Spinal cord (tissue), 3 donors: ENCODE measurements around the genes ARMCX6 and ZMAT1.

- PRO-cap, result no peak
- RAMPAGE, long total RNA, result no peak
Measured at GRCh38 chrX:88363497-88363903, 383.5 kb upstream of the CPXCR1 start.

DNA sequence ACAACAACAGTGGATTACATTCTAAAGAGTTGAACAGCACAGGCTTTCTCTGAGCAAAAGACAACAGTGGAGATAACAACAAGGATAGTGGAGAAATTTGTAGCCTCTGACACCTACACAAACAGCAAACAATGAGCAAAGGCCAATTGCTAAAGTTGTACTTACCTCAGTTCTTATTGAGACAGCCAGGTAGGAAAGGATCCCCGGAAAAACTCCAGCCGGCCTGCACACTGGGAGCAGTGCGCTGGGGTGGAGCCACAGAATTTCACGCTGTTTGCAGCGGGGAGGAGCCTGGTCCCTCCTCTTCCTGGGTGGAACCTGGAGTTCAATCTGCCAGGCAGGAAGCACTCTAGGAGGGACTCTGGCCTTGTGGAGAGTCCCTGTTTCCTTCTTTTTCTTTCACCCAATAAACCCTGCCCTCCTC lies 382.6 kb upstream of the TGIF2LX start:
- PRO-cap, result no peak
- RAMPAGE, long total RNA, result no peak

DNA sequence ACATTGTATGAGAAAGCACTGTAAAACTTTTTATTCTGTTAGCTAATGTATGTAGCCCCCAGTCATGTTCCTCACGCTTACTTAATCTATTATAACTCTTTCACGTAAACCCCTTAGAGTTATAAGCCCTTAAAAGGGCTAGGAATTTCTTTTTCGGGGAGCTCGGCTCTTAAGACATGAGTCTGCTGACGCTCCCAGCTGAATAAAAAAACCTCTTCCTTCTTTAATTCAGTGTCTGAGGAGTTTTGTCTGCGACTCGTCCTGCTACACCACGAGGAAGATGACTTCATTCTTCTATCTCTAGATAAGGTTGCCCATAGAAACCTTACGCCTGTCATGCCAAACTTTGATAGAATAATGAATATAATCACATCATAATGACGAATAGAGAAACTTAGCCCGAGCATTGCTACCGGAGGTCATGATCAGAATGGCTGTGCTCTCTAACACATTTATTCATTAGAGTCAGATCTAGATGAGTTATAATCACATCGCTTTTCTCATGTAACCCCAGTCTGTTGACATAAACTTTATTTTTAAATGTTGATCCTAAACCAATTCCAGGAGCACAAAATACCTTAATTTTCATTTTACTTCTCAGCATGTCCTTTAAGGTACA lies 235.0 kb downstream of the NAP1L3 start:
- PRO-cap, result no peak
- RAMPAGE, long total RNA, result no peak

DNA sequence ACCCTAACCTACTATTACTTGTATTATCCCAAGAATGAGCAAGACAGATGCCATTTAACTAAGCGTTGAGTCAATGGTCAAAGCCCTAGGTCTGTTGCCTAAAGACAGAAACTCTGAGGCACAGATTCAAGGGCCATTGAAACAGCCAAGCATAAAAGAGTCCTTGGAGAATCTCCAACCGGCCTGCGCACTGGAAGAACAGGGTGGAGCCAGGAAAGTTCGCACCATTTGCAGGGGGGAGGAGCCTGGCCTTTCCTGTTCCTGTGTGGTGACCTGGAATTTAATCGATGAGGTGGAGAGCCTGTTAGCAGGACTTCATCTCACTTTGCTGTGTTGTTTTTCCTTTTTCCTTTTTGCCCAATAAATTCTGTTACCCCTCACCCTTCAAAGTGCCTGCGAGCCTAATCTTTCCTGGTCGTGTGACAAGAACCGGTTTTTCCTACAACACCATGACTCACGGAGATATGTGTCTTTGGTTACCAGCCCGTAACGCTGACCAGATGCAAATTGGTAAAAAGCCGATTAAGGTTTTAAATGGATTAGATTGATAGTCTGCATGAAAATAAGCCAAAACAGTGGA lies 146.3 kb upstream of the DIAPH2 start:
- PRO-cap, result no peak
- RAMPAGE, long total RNA, result no peak

- PRO-cap, result no peak
- RAMPAGE, long total RNA, result no peak
Measured at GRCh38 chrX:96685223-96685651, 595 bp downstream of the DIAPH2 start.

DNA sequence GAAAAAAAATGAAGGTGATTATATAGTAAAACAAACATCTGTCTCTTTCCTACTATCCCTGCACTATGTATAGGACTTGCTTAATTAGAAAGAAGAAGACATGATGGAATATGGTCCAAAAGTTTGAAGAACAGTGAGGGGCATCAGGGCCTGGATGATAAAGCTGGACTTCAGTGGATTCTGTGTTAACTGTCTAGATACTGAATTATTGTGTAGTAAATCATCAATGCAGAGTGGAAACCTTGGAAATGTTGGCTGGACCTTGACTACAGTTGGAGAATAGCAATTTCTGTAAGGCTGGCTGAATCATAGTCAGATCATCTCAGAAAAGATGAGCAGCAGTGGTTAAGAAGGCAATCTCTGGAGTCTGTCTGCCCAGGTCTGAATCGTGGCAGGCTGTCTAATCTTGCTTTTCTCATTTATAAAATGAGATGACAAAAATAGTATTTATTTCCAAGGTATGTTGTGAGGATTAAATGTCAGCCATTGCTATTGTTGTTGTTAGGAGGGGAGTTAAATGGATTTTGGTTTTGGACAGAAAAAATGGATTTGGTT lies 99.0 kb upstream of the RPA4 start:
- PRO-cap, result no peak
- RAMPAGE, long total RNA, result no peak

- PRO-cap, result no peak
- RAMPAGE, long total RNA, result no peak
Measured at GRCh38 chrX:97261698-97262932, 378.4 kb downstream of the RPA4 start.

DNA sequence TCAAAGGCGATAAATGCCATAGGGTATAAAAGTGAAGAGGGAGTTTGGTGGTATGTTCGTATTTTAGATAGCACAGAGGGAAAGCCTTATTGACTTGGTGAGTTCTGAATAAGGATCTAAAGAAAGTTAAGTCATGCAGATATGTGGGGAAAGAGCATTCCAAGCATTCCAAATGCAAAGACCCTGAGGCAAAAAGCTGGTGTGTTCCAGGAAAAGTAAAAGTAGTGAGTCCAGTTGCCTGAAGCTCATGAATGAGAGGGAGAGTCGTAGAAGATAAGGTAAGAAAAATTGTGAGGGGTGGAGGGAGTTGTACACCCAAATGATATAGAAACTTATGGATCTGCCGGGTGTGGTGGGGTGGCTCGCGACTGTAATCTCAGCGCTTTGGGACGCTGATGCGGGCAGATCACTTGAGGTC lies 426.7 kb downstream of the RPA4 start:
- PRO-cap, result no peak
- RAMPAGE, long total RNA, result no peak

DNA sequence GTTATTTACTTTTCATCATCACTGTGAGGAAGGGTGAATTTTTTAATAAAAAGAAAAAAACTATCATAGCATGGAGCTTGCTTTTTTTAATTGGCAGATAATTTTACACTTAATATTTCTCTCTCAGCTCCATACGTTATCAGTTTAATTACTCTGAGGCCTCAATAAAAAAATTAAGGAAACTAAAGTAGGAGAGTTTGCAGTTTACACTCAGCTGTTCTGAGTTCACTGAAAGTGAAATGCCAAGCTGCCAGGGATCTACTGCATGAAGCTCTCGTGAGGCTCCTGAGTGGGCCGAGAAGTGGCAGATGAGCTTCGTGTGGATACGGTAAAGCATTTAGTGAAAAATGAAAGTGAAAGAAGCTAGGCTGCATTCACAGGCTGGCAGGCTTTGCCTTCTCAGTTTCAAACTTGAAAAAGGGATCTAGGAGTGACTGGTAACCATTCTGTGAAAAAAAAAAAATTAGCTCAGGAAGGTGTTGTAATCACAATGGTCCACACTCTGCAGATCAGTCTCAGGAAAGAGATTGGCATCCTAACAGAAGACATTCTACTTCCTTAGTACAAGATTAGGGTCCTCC lies 679.8 kb downstream of the RPA4 start:
- PRO-cap, result no peak
- RAMPAGE, long total RNA, result no peak

DNA sequence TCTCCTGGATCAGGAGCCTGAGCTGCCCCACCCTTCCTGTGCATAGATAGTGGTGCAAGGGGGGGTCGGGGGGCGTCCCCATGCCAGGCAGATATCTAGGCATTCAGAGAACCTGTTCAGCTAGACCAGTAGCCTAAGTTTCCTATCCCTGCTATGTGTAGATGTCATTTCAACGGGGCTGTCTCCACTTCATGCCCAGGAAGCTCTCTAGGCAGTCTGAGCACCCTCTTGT lies 941.0 kb downstream of the PCDH19 start:
- PRO-cap, result no peak
- RAMPAGE, long total RNA, result no peak

GRCh38 chrX:100183262-100183698 lies 226.8 kb downstream of the PCDH19 start:
- PRO-cap, result no peak
- RAMPAGE, long total RNA, result no peak

- PRO-cap, result no peak
- RAMPAGE, long total RNA, result no peak
Measured at GRCh38 chrX:100649509-100650279, 5.7 kb downstream of the SRPX2 start.

DNA sequence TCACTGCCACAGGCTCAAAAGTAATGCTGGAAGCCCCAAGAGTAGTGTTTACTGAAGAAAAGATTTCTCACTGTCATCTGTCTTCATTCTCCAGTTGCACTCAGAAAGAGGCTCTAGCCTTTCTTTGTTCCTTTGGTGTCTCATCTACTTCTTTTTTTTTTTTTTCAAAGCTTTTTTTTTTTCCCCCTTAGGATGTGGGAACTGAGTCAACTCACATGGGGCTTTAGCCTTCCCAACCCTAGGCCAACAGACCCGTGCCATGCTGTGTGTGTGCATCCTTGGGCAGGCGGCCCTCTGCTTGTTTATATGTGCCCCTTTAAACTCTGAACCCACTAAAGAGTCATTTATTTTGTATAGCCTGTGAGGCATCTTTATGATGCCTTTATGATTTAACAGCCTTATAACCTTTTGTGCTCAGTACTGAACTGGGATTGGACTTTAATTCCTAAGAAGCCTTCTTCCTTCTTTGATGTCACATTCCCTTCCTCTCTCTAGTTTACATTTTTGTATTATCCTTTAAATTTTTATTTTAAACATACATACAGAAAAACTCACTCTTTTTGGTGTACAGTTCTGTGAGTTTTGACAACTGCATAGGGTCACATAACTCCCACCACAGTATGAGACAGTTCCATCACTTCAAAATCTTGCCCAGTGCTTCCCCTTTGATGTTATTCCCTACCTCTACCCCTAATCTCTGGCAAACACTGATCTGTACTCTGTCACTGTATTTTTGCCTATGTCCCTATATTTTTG lies 15.8 kb downstream of the SRPX2 start:
- PRO-cap, result no peak
- RAMPAGE, long total RNA, result no peak

DNA sequence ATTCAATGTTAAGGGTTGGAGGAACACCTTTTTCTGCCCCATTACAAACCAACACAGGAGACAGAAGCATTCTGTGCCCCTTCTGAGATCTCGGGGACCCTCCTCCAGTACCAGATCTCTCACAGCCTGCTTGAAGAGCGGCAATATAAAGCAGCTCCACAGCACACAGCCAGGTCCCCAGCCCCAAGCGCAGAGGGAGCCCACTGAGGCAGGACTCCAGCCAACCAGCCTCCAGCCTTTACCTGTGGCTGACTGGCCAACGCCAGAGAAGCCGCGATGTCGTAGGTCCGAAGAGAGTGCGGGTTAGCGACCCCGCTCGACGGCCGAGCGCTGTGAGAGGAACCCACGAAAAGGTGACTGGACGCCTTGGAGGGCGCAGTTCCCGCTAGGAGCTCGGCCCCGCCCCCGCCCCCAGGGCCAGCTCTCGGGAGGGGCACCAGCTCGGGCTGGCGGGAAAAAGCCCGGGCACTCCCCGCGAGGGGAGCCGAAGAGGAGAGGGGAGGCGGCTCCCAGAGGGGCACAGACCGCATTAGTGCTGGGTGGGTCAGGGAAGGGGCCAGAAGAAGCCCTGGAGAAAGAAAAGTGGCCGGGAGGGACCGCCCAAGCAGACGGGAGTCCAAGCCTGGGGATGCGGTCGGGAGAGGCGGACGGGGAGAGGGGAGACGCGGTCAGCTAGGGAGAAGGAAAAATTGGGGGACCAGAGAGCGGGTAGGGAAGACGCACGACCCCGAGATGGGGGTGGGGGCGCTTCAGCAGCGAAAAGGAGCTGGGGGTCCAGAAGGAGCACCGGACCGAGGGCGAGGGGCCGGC lies 540 bp downstream of the SYTL4 start:
- PRO-cap, result no peak
- RAMPAGE, long total RNA, result no peak

- PRO-cap, result no peak
- RAMPAGE, long total RNA, result no peak
Measured at GRCh38 chrX:101347820-101348203, 730 bp downstream of the TIMM8A start.

DNA sequence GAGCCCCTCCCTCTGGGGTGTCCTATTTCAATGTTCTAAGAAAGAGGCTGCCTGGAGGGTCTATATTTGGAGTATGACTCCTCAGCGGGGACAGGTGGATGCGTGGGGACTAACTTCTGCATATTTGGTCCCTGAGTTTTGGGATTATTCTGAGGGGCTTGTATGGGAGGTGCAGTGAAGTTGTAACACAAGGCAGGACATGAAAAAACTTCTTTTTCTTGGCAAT lies 1.5 kb upstream of the ARMCX4 start:
- PRO-cap, result no peak
- RAMPAGE, long total RNA, result no peak

GRCh38 chrX:101617756-101618156 lies at the start of gene ARMCX6:
TSS of gene ARMCX6 (minus strand) at chrX:101618000.
- PRO-cap, result no peak
- RAMPAGE, long total RNA, result start-site peak on the minus strand at chrX:101617916-101617976, 297 and 314 reads in 2 replicates

DNA sequence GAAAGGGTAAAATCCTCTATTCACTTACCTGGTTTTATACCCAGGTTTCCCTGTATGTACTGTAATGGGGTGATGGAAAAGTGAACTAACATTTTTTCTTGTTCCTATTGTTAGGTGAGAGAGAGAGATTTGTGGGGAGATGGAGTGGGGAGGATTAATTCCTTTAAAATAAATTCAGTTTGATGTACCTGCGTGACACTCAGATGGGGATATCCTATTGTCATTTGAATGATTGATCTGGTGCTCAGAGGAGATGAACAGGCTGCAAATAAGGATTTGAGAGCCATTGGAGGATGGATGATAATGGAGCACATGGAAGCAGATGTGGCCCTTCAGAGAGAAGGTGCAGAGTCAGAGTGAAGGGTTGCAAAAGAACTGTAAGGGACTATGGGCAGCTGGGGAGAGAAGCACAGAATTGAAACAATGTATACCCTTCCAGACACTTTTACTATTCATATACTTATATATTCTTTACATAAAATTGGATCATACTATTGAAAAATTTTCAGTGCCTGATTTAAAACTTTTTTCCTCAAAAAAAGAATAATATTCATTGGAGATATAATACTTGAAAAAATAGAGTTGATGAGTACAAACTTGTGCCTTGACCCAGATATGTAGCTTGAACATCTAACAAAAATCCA lies 5.2 kb downstream of the ARMCX3 start:
- PRO-cap, result no peak
- RAMPAGE, long total RNA, result no peak

- PRO-cap, result no peak
- RAMPAGE, long total RNA, result no peak
Measured at GRCh38 chrX:101930218-101930621, 1.6 kb downstream of the ZMAT1 start.

DNA sequence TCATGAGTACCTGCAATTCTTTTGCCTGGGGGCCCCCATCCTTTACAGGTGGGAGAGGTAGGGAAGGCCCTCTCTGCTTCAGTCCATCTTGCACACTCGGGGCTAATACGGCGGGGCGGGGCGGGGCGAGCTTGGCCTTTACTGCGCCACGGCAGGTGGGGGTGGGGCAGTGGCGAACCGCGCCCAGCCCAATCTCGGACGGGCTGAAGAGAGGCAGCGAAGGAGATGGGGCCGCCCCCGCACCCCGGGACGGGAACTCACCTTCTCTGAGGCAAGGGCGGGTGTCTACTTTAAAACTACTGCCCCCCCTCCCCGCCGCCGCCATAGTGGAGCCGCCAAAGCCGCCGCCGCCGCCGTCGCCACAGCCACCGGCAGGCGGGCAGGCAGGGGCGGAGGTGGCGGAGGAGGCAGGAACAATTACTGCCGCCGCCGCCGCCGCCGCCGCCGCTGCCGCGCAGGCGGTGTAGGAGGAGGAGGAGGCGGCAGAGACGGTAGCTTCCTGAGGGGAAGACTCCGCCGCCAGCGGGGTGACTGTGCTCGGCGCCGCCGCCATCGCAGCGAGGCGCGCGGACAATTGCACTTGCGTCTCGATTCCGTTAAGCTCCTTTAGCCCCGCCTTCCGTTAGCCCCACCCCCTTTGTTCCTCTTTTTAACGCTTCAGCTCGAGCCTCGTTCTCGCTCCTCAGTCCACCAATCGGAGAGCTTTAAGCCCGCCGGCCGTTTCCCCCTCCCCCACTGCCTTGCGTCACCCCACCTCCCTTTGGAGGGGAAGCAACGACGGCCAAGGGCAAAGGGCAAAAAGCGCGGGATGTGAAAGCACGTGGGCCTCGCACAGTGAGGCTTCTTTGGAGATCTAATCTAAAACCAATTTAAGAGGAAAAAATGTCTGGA lies at the start of gene ZMAT1:
TSS of gene ZMAT1 (minus strand) at position 572 of the 891 bp plus-strand sequence.
- PRO-cap, result no peak
- RAMPAGE, long total RNA, result no peak